Occipital lobe (tissue), 2 donors: ENCODE data around the genes TSSK6, YJEFN3 and ZNF66.

DNA sequence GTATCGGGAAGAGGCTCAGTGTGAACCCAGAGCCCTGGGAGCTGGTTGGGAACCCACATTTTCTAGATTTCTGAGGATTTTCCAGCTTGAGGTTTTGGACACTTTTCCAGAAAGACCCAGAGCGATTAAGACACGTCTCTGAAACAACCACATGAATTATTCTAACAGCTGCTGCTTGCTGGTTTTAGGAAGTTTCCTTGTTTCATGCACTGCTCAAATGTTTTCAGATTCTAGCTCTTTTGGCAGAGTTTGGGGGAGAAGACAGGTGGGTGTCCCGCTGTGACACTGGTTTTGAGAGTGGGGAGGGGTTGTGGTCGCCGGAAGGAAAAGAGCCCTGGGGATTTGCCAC, 13.0 kb downstream of the GATAD2A start:
- RAMPAGE, long total RNA: no peak

DNA sequence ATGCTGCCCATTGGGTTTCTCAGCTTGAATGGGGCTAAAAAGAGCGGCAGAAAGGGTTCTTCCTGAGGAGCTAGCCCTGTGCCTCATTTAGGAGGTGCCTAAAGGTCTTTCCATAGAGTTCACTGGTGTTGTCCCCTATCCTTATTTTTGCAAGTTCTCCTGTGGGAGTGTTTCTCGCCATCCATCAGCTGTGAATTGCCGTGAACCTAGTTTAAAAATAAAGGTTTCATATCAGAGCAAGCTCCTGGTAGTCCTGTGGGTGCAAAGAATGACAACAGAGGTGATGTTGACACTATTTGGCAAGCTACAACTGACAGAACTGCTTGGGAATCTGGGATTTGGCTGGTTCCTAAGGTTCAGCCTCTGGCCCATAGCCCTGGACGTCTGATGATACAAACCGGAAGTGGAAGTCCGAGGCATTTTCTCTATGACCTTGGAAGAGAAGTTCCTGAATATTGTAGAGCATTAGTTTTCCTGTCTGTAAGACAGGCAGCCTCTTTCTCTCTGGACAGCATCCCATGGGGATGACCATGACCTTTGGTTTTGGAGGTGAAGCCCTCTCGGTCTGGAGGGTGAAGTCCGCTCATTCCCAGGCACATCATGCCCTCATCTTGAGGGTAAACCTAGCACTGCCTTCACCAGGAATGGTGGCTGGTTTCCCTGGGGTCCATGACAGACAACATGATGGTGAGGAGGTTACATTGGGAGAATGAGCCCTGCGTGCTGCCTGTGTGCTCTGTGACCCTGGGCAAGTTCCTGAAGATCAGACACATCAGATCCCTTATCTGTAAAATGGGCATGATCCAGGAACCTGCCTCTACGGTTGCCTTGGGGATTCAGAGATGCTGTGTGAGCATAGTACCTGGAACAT, 29.1 kb downstream of the GATAD2A start:
- RAMPAGE, long total RNA: no peak

DNA sequence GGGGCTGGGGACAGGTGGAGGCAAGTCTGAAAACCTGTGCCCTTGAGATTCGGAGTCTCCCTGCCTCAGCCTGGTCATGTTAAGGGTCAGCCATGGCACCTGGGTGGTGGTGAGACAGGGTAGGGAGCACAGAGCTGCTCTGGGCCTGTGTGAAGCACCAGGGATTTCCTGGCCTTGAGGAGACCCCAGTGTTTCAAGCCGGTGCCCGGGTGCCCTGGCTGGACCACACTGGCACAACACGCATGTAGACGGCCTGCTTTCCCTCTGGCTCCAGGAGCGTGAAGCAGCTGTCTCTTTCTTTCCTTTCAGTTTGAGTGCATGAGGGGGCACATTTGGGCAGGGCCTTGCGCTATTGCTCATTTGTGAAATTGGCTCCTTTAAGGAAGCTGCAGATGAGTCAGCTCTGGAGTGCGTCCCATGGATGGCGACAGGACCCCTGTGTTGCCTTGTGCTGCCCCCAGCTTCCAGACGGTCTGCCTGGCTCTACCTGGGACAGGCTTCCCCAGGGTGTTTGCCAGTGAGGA, 51.7 kb downstream of the TSSK6 start:
- RAMPAGE, long total RNA: no peak

- RAMPAGE, long total RNA: no peak
Measured at GRCh38 chr19:19515255-19515857, at the start of gene TSSK6. Gene TSSK6 (minus strand): TSS chr19:19515548.

DNA sequence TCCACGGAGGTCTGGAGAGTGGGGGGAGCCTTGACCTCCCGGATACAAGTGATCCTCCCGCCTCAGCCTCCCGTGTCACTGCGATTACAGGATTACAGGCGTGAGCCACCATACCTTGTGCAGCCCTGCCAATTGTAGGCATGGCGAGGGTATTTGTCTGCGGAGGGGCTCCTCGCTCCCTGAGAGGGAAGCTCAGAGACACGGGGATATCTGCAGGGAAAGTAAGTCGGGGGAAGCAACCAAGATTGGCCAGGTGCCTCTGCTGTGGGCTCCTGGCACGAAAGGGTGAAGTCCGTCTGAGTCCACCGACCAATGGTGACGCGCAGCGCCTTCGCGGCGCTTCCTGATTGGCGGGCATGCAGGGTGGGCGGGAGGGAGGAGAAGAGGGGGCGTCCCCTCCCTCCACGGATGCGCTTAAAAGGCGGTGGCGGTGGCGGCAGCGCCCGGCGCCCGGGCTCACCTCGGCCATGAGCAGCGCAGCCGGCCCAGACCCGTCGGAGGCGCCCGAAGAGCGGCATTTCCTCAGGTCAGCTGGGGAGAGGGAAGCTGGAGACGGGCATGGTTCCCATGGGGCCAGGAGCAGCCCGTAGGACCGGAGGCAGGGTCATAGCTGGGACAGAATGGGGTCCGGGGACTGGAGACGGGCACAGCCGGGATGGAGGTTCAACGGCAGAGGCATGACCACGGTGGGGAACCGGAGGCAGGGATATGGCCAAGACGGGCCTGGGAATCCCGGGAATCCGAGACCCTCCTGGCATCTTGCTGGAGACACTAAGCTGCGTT, at the start of gene YJEFN3:
Gene YJEFN3, plus strand, starts transcription at position 446 of the 783 bp plus-strand sequence.
- RAMPAGE, long total RNA: no peak

GRCh38 chr19:19623468-19624160, 4.4 kb downstream of the LPAR2 start:
- RAMPAGE, long total RNA: no peak

GRCh38 chr19:19639915-19640624, 3.4 kb downstream of the GMIP start:
- RAMPAGE, long total RNA: no peak

- RAMPAGE, long total RNA: no peak
Measured at GRCh38 chr19:19642430-19643497, 693 bp downstream of the GMIP start.

DNA sequence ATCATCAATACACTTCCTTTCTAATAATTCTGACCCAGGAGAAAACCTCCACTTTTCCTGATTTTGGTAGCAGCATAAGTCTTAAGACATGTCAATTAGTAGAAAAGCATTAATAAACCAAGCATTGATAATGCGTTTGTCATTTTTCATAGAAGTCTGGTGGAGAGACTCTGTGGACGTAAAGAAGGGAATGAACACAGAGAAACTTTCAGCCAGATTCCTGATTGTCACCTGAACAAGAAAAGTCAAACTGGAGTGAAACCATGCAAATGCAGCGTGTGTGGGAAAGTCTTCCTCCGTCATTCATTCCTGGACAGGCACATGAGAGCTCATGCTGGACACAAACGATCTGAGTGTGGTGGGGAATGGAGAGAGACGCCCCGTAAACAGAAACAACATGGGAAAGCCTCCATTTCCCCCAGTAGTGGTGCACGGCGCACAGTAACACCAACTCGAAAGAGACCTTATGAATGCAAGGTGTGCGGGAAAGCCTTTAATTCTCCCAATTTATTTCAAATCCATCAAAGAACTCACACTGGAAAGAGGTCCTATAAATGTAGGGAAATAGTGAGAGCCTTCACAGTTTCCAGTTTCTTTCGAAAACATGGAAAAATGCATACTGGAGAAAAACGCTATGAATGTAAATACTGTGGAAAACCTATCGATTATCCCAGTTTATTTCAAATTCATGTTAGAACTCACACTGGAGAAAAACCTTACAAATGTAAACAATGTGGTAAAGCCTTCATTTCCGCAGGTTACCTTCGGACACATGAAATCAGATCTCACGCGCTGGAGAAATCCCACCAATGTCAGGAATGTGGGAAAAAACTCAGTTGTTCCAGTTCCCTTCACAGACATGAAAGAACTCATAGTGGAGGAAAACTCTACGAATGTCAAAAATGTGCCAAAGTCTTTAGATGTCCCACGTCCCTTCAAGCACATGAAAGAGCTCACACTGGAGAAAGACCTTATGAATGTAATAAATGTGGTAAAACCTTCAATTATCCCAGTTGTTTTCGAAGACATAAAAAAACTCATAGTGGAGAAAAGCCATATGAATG, 10.7 kb downstream of the ZNF101 start:
- RAMPAGE, long total RNA: no peak

DNA sequence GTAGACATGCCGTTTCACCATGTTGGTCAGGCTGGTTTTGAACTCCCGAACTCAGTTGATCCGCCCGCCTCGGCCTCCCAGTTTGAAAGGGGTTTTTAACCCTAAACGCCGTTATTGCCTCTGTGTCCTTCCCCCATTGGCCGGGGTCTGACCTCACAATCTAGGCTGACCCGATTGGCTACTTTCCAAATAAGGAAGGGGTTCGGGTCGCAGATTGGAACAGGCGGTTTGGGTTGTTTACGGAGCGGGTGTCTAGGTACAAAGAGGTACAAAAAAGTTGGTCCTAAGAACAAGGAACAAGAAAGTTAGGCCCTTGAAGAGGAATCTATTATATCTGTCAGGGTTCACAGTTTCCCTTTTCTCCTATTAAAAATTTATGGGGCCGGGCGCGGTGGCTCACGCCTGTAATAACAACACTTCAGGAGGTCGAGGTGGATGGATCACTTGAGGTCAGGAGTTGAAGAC, 1.0 kb downstream of the ZNF253 start:
- RAMPAGE, long total RNA: no peak

GRCh38 chr19:19956577-19957179, 55.9 kb downstream of the ZNF93 start:
- RAMPAGE, long total RNA: no peak

GRCh38 chr19:20228014-20228499, 61.0 kb downstream of the ZNF486 start:
- RAMPAGE, long total RNA: no peak

- RAMPAGE, long total RNA: no peak
Measured at GRCh38 chr19:20357876-20358442, 190.9 kb downstream of the ZNF486 start.

DNA sequence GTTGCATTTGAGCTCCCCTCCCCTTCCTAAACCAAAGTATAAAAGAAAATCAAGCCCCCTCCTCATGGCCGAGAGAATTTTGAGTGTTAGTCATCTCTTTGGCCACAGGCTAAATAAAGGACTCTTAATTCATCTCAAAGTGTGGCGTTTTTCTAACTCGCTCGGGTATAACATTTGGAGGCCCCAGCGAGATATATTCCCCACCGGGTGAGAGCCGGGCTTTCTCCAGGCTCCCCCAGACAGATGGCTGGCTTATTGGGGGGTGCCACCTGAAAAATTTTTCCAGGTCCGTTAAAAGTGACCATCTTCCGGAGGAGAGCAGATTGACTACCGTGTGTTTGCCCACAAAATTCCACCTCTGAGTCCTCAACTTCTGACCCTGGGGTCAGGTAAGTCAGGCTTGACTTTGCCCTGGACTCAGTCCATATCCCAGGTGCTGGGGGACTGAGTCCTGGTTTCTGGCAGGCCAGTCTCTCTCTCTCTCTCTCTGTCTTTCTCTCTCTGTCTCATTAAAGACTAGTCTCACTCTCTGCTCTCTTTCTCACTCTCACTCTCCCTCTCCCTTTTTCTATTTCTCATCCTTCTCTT, 195.5 kb downstream of the ZNF486 start:
- RAMPAGE, long total RNA: no peak

- RAMPAGE, long total RNA: no peak
Measured at GRCh38 chr19:20367942-20368437, 197.6 kb downstream of the ZNF737 start.

- RAMPAGE, long total RNA: no peak
Measured at GRCh38 chr19:20610927-20612189, 45.8 kb upstream of the ZNF737 start.

- RAMPAGE, long total RNA: no peak
Measured at GRCh38 chr19:20615964-20616341, 45.4 kb downstream of the ZNF626 start.

DNA sequence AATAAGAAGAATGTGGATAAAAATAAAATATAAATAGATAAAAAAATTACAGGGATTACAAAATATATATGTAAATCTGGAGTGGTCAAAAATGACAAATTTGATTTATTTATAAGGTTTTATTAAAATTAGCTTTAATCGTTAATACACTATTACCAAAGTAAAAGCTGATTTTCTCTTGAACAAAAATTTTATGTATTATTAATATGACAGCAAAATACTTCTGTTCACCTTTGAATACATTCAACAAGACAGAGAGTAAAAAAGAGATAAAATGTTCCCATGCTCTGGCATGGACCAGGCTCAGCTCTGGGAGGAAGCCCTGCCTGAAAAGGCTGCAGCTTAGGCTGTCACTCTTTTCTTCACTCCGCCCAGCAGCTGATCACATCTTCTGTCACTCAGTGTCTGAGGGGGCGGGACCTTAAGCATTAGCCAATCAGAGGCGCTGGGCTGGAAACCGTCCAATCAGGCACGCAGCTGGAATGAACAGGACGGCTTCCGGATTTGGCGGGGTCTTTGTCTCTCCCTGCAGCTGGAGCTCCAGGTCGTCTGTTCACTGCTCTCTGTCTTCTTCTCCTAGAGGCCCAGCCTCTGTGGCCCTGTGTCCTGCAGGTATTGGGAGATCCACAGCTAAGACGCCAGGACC, at the start of gene ZNF66:
Gene ZNF66, plus strand, starts transcription at position 519 of the 646 bp plus-strand sequence.
- RAMPAGE, long total RNA: no peak

DNA sequence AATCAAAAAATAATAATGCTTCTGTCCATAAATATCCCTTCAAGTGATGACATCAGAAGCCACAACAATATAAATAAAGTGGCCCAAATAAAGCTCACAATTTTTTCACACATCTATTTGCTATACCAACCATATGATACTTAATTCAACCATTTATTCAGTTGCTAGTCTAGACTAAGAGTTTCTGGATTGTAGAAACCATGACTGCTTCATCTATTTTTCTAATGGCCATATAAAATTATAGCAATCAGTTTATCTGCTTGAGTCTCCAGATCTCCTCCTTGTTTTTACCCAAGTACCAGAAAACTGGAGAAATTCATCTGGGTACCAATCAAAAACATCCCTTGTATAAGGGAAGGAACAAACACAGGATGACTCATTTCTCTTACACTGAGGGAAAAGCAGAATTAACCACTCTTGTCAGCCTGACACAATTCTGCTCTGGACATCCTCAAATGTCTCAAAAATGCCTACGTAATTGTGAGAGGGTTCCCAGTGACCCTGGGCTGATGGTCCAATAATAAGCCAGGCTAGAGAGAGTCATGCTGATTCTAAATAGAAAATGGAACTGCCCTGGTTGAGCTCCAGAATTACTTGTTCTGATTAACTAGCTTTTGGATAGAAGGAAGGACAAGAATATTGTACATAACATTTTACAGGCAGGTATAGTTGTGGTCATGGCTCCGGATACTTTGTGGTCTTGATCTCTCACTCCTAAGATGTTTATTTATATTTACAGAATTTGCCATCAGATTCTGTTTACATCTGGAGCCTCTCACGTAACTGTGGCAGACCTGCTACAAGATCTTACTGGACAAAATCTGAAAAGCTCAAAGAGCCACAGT, 14.6 kb downstream of the ZNF708 start:
- RAMPAGE, long total RNA: no peak

DNA sequence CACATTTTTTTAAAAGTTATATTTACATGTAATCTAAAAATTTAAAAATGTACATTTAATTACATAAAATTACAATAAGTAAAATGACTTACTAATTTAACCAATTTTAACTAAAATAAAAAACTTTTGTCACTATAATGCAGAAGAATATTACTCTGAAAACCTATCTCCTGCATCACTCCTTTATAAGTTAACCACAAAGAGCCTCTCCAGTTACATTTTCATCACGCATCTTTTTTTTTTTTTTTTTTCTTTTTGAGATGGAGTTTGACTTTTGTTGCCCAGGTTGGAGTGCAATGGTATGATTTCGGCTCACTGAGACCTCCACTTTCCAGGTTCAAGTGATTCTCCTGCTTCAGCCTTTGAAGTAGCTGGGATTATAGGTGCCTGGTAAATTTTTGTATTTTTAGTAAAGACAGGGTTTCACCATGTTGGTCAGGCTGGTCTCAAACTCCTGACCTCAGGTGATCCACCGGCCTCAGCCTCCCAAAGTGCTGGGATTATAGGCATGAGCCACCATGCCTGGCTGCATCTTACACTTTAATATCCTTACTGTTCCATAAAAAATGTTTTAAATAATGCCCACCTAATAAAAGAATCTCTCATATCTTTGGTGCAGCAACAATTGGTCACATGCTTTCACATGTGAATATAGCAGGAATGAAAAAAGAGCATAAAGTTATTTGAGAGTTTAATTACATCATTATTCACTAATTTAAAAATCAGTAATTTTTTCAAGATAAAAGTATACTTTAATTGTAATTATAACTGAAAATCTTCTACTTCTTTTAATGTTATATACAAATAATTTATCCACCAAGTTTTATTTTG, 29.8 kb downstream of the ZNF43 start:
- RAMPAGE, long total RNA: no peak